GM06990 (cell line): Measurements from ENCODE around the genes SEMA6B and PLIN3.

- RRBS, result 2% methylated on average over 5 of the region's 25 CpGs
These were observed 26.6 kb downstream of the MPND start for GRCh38 chr19:4369888-4370356.

GRCh38 chr19:4375035-4376130, 25.0 kb downstream of the SH3GL1 start:
- RRBS, result no CpG with 5 or more reads among the region's 24 CpGs

GRCh38 chr19:4453234-4454364, 4.0 kb downstream of the UBXN6 start:
- RRBS, result 100% methylated on average over 1 of the region's 37 CpGs

DNA sequence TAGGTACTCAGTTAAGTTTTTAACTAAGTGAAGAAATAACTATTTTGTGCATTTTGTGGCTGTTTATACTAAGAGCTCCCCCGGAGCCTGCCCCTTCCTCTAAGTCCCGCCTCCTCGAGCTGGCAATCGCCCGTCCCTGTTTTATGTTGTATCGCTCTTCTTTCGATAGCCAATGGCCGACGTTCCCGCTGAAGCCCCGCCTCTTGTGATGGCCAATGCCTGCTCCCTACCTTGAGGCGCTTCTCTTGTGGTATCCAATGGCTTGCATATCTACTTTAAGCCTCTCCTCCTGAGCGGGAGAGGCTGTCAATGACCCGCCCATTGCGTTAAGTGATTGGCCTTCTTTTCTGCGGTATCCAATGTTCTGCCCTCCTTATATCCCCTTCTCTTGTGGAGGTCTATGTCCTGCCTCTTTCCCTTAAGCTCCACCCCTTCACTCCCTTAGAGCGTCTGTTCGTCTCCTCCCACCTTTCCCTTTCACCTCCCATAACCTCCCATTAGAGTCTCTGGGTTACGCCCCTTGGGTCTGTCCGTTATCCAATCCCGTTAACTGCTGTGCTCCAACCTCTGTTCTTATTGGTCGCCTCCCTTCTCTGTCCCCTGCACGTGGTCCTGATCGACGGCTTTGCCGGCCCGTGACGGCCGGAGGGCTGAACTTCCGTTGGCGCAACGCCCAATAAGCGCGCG, 436 bp upstream of the HDGFL2 start:
- RRBS, result 1% methylated on average over 4 of the region's 35 CpGs

DNA sequence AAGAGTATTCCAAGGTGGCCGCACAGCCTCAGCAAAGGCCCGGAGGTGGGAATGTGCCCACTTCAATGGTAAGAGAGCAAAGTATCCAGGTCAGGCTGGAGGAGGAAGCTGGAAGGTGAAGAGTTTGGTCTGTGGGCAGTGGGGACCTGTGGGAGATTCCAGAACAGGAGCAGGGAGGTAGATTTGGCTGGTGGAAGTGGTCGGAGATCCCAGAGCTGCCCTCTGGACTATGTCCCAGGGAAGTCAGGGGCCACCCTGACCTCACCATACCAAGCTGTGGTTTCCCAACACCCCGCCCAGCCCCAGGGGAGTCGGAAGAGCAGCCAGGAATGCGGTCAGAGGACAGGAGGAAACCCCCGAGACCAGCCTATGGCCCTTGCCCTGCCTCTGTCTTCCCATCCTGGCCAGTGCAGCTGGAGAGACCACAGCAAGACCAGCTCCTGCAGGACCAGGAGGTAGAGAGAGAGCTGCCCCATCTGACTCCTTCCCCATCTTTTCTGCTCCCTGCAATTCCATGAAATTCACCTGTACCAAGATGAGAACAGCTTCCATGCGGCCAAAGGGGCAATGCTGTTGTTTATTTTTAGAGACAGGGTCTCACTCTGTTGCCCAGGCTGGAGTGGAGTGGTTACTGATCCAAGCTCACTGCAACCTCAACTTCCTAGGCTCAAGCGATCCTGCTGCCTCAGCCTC, 3.3 kb upstream of the PLIN4 start:
- RRBS, result no CpG with 5 or more reads among the region's 9 CpGs

DNA sequence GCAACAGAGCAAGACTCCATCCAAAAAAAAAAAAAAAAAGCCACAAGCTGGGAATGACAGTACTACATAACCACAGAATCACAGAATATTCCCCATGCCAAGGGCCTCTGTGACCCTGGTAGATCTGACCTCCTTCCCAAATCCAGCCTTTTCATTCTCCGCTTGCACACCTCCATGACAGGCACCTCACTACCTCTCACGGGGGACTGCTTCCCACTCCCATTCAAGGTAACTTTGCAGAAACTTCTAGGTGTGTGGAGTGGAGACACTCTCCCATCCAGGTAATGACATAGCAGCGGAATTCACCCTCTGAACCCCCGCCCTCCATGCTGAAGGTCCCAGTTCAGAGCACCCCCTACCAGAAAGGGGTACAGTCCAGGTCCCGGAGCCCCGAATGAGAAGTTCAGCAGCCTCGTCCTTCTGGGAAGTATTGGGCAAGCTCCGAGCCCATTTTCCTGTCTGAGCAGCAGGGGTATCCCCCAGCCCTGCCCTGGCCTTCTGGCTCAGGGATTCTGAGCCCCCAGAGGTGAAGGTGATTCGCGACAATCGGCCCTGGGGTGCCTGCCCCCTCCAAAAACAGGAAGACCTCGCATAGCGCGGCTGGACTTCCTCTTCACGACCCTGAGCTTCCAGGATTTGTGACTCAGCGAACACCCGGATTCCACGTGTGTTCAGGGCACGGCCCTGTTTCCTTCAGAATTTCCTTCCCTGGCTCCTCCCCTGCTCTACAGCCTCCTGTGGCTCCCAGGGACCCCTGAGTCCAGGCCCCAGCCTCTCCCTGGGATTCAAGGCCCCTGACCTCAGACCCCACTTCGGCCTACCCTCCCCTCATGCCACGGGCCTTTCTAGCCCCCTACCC, at the start of gene SEMA6B:
SEMA6B (minus strand) TSS at position 514 of the 859 bp plus-strand sequence.
- RRBS, result no CpG with 5 or more reads among the region's 21 CpGs

- RRBS, result 11% methylated on average over 23 of the region's 45 CpGs
These were observed 20.8 kb upstream of the SEMA6B start for GRCh38 chr19:4580104-4580841.

- RRBS, result no CpG with 5 or more reads among the region's 19 CpGs
These were observed 22.6 kb upstream of the FEM1A start for GRCh38 chr19:4768832-4769423.

GRCh38 chr19:4794168-4795430, 3.1 kb downstream of the FEM1A start:
- RRBS, result no CpG with 5 or more reads among the region's 30 CpGs

DNA sequence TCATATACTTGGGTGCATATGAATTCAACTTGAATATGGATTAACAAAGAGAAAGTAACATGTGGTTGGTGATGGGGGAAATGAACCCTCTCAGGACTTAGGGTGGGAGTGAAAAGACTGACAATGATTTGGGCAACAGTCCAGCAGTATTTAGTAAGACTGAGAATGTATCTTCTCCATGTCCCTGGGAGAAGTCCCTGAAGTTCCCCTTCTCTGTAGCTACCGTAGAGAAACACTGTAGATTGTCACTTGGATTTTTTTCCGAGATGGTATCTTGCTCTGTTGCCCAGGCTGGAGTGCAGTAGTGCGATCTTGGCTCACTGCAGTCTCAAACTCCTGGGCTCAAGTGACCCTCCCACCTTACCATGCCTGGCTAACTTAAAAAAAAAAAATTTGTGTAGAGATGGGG, 6.0 kb upstream of the TICAM1 start:
- RRBS, result no CpG with 5 or more reads among the region's 3 CpGs

GRCh38 chr19:4867563-4868471, at the start of gene PLIN3:
PLIN3 (minus strand) TSS chr19:4867667.
- RRBS, result 7% methylated on average over 12 of the region's 53 CpGs

GRCh38 chr19:4877756-4878860, 10.6 kb upstream of the PLIN3 start:
- RRBS, result 71% methylated on average over 8 of the region's 52 CpGs

DNA sequence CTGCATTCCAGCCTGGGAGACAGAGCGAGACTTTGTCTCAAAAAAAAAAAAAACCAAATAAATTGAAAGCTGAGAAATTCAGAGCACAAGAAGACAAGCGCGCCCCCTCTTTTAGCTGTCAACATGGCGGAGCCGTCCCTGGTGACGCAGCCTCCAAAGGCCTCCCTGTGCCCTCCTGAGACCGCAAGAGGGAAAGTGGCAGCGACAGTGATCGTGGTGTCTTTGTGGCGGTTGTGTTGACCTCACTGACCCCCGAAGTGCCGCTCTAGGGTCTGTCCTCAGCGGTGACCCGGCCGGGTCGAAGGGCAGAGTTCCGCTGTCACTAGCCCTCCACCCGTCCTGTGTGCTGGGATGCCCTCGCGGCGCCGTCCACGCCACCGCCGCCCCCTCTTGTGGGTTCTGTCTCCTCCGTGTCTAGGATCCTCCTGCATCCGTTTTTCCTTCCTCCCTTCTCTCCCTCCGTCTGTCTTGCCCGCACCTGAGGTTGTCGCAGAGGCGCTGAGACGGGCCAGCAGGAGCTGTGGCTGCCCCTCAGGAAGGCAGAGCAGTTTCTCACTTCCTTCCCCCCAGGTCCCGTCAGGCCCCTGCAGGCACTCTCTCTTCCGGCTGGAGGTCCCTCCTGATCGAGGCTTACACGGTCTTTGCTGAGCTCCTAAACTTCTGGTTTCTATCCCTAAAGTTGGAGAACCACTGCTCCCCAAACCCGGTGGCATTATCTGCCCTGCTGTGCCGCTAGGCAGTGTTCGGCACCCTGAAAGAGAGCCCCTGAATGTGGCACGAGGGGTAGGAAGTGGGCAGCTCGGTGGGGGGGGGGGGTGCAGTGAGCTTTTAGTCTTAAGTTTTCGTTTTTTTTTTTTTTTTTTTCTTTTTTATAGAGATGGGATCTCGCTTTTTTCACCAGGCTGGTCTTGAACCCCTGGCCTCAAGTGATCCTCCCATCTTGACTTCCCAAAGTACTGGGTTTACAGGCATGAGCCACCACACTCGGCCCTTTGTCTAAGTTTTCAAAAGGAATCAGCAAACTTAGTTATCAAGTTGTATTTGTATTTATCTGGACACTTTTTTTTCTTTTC, 7.3 kb downstream of the UHRF1 start:
- RRBS, result 22% methylated on average over 4 of the region's 44 CpGs

GRCh38 chr19:4969721-4970627, 1.1 kb downstream of the KDM4B start:
- RRBS, result 32% methylated on average over 2 of the region's 27 CpGs

DNA sequence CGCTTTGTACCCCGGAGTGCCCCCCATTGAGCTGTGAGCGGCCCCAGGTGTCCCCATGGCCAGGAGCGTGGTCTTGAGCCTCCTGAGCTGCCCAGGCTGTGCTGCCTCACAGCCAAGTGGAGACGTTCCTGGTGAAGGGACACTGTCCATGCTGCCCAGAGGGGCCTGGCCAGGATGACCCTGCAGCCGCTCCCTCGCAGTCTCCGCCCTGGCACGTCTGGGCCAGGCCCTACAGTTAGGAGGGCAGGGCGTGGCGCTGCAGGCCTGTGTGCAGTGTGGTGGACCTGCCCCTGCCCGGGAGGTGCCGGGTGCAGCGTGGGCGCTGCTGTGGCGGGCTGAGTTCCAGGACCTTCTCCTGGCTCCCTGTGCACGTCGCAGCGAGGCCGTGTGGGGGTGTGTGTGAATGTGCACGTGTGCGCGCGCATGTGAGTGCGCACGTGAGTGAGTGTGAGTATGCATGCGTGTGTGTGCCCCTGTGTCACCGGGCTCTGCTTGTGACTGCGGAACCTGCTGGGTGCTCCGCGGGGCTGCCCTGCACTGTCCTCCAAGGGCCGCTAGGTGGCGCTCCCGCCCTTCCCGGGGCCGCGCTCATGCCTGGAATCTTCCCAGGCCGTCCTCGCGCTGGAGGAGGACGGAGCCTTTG, 79.1 kb downstream of the KDM4B start:
- RRBS, result 41% methylated on average over 8 of the region's 41 CpGs

GRCh38 chr19:5058963-5059721, 90.2 kb downstream of the KDM4B start:
- RRBS, result no CpG with 5 or more reads among the region's 45 CpGs

- RRBS, result no CpG with 5 or more reads among the region's 30 CpGs
These were observed 91.7 kb downstream of the KDM4B start for GRCh38 chr19:5060466-5061200.

- RRBS, result 93% methylated on average over 5 of the region's 38 CpGs
These were observed 109.4 kb downstream of the KDM4B start for GRCh38 chr19:5077947-5079117.

- RRBS, result no CpG with 5 or more reads among the region's 28 CpGs
These were observed 111.3 kb downstream of the KDM4B start for GRCh38 chr19:5080072-5080784.

- RRBS, result 90% methylated on average over 4 of the region's 39 CpGs
These were observed 122.2 kb downstream of the KDM4B start for GRCh38 chr19:5090715-5091919.